PC-3 (cell line): Measurements from ENCODE around the genes FHL1, MAP7D3, SPANXN4, AFF2 and HSFX4.

DNA sequence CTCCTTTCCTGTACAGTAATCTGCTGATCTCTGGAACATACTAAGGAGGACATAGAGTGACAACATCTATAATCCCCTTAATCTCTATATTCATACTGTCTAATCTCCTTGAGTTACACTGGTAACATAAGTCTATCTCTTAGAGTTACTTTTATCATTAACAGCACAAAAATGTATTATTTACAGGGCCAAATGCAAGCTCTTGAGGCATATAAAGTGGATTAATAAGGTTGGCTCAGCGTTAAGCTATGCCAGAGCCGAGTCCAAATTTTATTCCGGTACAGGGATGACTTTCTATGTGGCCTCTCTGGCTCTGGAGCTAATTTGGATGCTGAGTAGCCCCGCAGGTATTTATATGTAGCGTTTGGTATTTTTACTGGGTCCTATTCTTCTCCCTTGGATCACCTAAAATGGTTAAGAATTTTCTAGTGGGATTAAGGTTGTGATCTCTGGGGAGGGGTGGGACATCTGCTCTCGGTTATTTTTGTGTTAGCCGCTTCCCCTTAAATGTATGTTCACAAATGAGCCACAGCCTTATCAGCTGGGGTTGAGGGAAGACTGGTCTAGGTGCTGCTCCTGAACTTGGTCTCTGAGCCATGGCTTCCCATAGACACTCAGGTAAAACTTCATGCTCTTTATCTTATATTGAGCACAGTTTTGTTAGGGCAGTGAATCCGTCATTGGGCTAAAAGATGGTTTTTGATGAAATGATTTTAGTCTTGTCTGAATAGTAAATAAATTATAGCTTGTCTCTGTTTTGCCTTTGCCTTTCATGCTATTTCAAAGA, at the start of gene FHL1:
TSS of gene FHL1 (plus strand) at position 531 of the 787 bp plus-strand sequence.
- RAMPAGE, long total RNA = no peak

DNA sequence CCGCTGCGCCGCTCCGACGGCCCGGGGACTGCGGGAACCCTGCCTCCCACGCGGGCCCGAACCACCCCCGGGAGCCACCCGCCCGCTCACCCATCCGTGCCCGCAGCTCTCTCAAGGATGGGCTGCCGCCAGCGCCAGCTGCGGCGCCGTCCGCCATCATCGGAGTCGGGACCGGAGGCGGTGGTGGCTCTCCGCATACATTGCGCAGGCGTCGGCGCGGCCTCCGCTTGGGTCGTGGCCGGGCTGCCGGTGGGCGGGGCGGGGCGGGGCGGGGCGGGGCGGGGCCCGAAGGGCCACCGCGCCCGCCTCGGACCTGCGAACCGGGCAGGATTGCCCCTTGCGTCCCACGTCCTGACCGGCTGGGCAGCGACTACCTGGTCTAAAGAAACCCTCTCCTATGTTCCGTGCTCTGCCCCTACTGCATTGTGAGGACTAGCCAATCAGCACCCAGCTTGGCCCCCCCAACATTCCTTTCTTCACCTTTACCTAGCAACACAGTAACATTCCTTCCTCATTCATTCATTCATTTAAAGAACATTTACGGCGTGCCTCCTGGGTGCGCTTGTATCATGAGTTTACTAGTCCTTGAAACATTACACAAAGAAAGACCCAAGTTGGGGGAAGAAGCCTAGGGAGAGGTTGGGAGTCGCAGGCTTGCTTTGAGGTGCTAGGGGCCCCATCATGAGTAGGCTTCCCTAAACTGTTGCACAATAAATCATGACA, at the start of gene MAP7D3:
TSS of gene MAP7D3 (minus strand) at position 202 of the 723 bp plus-strand sequence.
- RAMPAGE, long total RNA = no peak

GRCh38 chrX:136586513-136586835, 54.5 kb downstream of the VGLL1 start:
- RAMPAGE, long total RNA = no peak

- RAMPAGE, long total RNA = no peak
Measured at GRCh38 chrX:136760019-136760522, 20.7 kb downstream of the ARHGEF6 start.

DNA sequence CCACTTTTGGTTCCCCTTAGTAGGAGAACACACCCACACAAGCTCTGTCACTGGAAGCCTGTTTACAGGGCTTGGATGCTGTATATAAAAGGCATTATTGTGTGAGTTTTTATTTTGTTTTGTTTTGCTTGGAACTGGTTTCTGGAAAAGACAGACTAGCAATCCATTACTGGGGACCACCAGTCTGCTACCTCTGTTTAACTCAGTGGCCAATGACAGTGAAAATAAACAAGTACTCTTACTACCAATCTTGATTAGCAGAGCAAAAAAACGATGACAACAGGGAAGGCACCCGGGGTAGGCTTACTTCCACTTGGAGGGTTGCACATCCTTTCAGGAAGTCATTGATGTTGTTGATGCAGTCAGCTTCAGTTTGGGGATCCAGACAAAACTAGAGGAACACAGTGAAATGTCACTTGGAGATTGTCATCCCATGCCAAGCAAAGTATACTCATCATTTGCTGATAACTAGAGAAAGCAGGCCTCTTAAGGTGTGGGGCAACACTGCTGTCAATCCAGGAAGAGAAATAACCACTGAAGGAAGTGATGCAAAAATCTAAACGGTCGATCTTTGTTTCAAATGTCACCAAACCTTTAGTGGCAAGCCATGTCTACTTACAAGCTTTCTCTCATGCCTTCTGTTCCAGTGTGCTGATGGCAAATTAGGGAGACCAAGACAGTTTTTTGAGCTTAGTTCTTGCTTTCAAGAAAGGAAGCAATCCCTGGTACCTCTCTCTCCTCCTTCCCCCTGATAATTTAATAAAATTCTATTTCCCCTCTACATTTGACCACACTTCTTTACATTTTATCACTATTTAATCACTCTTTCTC, 1.4 kb downstream of the ARHGEF6 start:
- RAMPAGE, long total RNA = no peak

GRCh38 chrX:139200718-139201249, 329.8 kb upstream of the F9 start:
- RAMPAGE, long total RNA = no peak

DNA sequence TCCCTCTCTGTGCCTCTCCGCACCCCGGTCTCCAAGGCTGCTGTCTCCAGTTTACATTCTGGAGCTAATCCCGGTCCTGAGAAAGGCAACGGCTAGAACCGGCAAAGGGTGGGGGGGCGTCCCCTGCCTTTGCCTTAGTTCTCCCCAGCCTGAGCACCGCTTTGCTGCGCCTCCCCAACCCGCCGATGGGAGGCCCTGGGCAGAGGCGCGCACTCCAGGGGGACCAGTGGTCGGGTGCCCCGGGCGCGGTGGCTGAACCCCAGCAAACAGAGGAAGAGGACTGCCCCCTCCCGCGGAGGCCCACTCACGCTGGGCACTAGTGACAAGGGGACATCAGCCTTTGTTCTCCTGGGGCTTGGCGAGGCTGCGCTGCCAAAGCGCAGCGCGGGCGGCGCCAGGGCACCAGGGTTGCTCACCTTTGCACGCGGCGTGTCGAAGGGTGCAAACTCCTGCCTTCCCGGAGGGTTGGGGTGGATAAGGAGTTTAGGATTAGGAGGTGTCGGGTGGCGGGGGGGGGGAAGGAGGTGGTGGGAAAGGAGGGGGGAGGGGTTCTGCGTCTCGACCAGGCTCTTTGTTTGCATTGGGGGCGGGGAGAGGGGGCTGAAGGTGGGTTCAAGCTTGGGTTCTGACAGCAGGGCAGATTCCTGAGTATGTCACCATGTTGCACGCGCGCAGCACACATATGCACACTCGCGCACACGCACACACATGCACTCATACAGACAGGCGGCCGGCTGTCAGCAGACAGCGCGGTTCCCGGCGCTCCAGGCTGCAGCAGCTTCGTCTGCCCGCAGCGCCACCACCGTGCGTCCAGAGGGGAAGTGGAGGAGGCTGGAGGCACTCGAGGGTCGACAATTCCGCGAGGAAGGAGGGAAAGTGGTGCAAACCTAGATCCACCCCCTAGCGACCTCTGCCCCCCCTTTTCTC, 327.3 kb upstream of the F9 start:
- RAMPAGE, long total RNA = no peak

- RAMPAGE, long total RNA = no peak
Measured at GRCh38 chrX:143025834-143026056, at the start of gene SPANXN4. TSS of gene SPANXN4 (plus strand) at chrX:143025928.

DNA sequence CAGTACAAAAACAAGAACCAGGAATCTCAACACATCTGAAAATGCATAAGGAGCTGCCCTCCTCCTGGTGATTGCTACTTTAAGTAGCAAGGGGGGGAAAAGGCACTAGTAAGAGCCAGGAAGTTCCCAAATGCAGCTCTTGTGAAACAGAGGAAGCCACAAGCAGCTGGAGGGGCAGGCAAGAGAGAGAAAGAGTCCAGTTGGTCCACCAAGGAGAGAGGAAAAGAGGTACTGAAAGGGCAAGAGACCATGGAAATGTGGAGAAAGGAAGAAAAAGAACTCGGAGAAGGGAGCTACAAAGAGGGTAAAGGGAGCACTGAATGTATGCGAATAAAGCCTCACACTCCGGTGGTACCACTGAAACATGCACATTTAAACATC, 2.9 kb downstream of the SLITRK4 start:
- RAMPAGE, long total RNA = no peak

- RAMPAGE, long total RNA = no peak
Measured at GRCh38 chrX:145821104-145821713, 3.6 kb downstream of the SLITRK2 start.

DNA sequence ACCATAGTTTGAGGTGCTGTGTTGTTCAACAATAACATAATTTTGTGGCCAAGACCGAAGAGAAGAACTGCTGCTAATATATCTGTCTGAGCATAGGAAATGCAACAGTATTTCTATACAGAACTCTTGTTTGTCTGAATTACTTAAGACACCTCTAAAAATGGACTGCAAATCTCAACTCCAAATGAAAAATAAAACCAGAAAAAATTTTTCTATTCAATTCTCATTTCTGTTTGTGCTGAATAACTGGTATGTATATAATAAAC, 69.3 kb upstream of the CXorf51B start:
- RAMPAGE, long total RNA = no peak

DNA sequence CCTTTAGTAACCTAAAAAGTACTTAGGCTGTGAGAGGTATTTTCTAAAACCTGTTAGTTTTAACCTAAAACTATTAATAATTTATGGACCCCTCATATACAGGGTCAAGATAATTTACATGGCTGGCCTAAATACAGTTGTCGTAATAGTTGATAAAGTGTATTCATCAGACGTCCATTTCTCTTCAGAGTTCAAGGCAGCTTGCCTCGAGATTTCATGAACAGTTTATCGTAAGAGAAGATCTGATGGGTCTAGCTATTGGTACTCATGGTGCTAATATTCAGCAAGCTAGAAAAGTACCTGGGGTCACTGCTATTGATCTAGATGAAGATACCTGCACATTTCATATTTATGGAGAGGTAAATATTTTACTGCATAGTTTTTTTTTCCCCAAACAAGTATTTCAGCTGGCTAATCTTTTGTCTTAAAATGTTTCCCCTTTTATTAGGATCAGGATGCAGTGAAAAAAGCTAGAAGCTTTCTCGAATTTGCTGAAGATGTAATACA, 20.6 kb downstream of the FMR1 start:
- RAMPAGE, long total RNA = no peak

DNA sequence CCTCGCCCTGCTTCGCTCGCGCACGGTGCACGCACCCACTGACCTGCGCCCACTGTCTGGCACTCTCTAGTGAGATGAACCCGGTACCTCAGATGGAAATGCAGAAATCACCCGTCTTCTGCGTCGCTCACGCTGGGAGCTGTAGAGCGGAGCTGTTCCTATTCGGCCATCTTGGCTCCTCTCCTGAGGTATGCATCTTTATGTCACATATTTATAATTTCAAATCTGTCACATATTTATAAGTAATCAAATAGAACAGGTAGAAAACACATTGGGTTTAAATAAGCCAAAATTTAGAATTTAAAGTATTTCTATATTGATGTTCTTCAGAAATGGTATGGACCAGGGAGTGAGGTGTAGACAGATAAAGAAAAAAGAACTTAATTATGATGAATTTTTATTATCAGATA, 148.2 kb downstream of the FMR1NB start:
- RAMPAGE, long total RNA = no peak

GRCh38 chrX:148500450-148501620, at the start of gene AFF2:
TSS of gene AFF2 (plus strand) at chrX:148500617.
- RAMPAGE, long total RNA = no peak

DNA sequence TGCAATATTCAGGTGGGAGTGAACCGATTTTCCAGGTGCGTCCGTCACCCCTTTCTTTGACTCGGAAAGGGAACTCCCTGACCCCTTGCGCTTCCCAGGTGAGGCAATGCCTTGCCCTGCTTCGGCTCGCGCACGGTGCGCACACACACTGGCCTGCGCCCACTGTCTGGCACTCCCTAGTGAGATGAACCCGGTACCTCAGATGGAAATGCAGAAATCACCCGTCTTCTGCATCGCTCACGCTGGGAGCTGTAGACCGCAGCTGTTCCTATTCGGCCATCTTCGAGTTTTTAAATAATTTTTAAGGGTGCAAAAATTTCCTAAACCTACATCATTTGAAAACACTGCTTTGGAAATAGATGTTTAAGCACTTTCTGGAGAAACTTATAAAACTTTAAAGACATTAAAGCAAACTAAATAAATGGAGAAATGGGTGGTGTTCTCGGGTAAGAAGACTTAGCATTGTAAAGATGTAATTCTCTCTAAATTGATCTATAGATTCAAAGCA, 231.3 kb downstream of the ENSG00000287585 start:
- RAMPAGE, long total RNA = no peak

- RAMPAGE, long total RNA = no peak
Measured at GRCh38 chrX:149493969-149494461, 11.1 kb downstream of the IDS start.

DNA sequence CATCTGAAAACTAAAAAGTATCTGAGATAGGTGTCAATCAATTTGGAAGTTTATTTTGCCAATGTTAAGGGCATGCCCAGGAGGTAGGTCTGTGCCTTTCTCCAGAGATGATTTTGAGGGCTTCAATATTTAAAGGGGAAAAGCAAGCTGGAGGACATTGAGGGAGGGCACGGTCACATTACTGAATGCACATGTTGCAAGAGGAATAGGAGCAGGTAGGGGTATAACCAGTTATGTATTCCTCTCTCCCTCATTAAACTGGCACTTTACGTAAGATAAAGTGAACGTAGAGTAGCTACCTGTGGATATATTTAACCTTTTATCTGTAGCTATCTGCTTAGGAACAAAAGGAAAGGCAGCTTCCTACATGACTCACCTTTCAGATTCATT, 36.6 kb downstream of the MAGEA9 start:
- RAMPAGE, long total RNA = no peak

DNA sequence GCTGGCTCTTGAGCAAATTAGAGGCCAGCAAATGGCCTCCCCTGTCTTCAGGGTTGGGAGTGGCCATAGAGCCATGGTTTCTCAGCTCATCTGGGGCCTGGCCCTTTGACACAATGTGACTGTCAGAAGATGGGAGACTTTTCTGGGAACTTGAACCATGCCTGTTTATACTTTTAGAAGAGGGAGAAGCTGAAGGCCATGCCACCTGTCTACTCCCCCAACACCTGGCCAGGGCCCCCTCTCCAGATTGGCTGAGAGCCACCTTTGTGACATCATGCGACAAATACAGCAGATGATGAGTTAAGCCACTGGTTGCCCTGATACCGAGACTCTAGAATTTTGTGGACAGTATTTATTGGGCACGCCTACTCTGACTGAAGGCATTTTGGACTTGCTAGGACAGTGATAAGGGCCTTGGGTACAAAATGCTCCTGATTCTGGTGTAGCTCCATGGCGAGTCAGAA, at the start of gene HSFX4:
TSS of gene HSFX4 (plus strand) at position 379 of the 464 bp plus-strand sequence.
- RAMPAGE, long total RNA = no peak

- RAMPAGE, long total RNA = no peak
Measured at GRCh38 chrX:150084956-150085238, 146.6 kb upstream of the EOLA2 start.

GRCh38 chrX:150228347-150228632, 134.8 kb upstream of the MAMLD1 start:
- RAMPAGE, long total RNA = no peak